Hair follicle dermal papilla cell (primary cell): ENCODE measurements around a stretch of chr1.

- CAGE, long polyA plus RNA, result no peak
These were observed 129.8 kb downstream of the ROR1 start for GRCh38 chr1:63903529-63904168.

GRCh38 chr1:64019717-64020371, 183.6 kb upstream of the UBE2U start:
- CAGE, long polyA plus RNA, result no peak

GRCh38 chr1:64469134-64469448, 838 bp upstream of the CACHD1 start:
- CAGE, long polyA plus RNA, result no peak

GRCh38 chr1:64866762-64867431, 99.5 kb downstream of the JAK1 start:
- CAGE, long polyA plus RNA, result no peak

- CAGE, long polyA plus RNA, result no peak
These were observed 72.3 kb downstream of the JAK1 start for GRCh38 chr1:64894050-64894509.

DNA sequence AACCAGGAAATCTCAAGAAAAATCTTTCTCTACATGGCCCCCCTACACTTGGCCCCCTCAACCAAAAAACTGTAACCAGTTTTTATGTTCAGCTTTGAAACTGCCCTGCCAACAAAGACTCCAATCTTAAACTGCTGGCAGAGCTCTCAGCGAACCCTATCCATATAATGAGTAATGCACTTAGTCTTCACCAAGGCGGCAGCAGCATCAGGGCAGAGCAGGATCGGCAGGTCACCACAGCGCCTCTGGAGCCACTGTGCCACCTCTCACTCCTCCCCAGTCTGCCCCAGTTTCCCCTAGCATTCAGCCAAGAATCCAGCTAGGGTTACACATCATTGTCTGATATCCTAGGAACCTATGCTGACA, 71.6 kb downstream of the JAK1 start:
- CAGE, long polyA plus RNA, result no peak

DNA sequence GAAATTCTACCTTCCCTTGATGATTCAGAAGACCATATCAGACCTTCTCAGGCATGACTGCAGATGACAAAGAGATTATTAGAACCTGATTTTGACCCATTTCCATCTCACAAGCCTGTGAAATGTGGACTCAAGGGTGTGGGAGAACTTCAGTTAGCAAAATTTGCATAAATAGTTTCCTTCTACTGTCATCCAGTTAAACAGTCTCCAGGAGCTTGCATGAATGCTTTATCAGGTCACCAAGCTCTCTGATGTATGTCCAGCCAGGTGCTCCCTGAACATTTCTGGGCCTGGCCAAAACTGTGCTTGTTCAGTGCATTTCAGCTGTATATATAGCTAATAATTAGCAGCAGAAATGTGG, 67.8 kb downstream of the JAK1 start:
- CAGE, long polyA plus RNA, result no peak

DNA sequence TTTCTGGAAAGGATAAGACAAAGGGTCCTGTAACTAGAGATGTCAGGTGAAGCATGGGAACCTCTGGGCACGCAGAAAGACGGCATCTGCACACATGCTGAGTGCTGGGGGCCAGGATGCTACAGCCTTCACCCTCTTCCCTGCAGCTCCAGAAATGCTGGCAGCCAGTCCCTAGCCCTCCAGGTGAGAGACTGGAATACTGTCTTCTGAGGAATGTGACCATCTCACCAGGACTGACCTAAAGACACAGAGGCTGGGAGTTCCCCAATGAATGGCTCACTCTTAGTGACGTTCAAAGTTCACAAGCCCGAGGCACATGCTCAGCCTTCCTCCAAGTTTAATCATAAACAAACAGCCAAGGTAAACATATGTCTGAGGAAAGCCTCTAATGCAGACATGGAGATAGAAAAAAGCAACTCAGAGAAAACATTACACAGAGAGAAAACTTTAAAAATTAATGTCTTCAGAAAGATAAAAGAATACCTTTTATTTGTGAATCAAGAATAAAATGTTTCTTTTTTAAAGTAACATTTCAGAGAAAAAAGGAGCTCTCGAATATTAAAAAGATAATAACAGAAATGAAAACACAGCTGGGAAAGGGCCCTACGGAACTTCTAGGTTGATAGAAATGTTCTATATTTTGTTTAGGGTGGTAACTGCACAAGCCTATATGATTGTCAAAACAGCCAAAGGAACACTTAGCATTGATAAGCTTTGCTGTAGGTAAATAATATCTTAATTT, 50.4 kb downstream of the JAK1 start:
- CAGE, long polyA plus RNA, result no peak

DNA sequence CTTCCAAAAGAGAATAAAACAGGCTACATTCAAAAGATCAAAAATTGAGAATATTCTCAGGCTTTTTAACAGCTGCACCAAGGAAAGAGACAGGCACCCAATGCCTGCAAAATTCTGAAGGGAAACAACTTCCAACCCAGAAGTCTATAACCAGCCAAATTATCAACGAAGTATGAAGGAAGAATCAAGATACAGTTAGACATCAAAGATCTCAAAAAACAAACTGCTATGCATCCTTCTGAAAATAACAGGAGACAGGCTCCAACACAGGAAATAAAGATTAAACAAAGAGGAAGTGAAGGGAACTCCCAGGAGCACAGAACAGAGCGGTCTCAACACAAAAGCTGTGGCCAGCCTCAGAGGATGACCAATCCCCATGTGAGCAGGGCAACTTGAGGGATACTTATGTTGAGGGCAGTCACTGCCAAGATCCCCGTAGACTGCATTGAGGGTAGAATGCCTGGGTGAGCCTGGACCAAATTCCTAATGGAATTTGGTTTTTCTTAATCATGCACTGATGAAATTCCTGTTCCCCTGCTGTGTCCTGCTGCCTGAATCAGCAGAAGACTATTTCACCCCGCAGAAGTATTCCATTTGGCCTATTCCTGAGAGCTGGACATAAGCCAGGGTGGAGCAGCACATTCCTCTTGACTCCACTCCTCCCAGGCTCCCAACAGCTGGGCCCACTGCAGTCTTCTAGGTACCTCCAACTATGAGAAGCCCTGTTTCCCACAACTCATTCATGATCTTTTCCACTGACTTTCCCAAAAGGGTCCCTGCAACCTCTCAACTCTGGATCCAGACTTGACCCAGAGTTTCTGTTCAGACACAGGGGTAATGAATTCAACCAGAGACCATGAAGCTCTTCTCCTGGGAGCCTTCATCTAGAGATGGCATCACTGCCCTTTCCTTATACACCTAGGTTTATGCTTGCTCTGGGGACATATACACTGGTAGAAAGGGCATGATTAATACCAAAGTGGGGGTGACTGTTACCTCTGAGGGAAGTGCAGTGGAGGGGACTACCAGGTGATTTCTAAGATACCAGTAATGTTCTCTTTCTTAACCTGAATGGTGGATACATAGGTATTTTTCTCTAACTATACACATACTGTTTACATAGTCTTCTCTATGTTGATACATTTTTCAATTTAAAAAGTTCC, 48.8 kb downstream of the JAK1 start:
- CAGE, long polyA plus RNA, result no peak

DNA sequence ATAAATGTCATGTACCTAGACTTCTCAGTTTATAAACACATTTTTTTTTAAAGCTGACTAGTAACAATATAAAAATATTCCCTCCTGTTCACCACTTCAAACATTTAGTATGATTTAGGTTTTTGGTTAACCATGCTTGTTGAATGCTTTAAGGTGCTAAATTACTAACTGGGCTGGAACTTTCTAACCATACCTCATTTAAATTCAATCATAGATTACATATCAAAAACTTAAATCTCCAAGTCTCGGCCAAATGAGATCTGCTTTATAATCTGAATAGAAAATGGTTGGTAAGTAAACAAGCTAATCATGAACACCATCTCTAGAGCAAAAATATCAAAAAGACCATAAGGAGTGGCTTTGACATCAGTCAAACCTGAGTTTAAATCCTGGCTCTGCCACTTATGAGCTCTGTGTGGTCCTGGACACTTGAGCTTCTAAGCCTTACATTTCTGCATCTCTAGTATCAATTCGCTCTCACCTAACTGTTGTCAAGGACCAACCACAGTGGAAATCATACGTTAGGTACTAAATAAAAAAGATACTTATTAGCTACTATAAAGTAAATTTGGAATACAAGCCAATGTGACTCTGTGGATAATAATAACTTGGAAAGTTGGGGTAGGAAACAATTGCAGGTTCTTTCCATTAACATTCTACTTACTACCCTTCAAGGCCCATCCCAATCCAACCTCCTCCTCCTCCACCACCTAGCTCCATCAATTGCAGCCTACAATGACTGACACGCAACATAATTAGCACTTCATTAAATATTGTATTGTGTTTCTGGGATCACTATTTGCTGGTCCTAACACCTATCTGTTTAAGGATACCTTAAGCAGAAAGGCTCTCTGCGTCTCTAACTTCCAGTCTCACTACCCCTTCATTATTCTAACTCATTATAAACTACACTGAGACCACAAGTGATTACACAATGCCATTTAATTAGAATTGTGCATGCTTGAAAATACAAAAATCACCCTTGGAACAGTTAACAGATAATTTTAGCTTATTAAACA, 43.6 kb downstream of the JAK1 start:
- CAGE, long polyA plus RNA, result no peak

DNA sequence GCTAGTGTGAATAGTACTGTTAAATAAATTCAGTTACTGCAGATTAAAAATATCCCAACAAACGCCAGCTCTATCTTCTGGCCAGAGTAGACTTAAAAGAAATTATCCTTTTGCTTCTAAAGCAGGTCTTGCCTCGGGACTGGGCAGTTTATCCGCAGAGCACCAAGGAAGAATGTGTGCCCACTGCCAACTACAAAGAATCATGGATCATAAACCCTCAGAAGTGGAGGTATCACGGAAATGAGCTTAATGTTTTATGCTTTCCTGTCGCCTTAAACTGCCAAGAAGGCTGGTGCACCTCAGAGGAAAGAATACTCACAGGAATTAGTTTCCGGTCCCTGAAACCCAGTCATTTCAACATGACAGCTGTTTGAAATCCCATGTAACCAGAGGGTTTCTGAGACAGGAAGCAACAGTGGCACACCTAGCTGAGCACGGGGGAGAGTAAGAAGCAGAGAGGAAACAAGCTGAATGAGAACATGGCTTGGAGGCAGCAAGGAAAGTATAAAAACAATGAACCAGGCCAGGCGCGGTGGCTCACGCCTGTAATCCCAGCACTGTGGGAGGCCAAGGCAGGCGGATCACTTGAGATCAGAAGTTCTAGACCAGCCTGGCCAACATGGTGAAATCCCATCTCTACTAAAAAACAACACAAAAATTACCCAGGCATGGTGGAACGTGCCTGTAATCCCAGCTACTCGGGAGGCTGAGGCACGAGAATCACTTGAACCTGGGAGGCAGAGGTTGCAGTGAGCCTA, 3.9 kb downstream of the JAK1 start:
- CAGE, long polyA plus RNA, result no peak

GRCh38 chr1:65049276-65049995, 83.1 kb upstream of the JAK1 start:
- CAGE, long polyA plus RNA, result no peak

GRCh38 chr1:65067622-65067991, 80.4 kb upstream of the AK4 start:
- CAGE, long polyA plus RNA, result no peak

GRCh38 chr1:65164856-65165097, 16.8 kb downstream of the AK4 start:
- CAGE, long polyA plus RNA, result no peak

- CAGE, long polyA plus RNA, result no peak
These were observed 55.1 kb upstream of the DNAJC6 start for GRCh38 chr1:65254231-65254743.

- CAGE, long polyA plus RNA, result no peak
These were observed 1.5 kb upstream of the LEPR start for GRCh38 chr1:65418804-65419569.

DNA sequence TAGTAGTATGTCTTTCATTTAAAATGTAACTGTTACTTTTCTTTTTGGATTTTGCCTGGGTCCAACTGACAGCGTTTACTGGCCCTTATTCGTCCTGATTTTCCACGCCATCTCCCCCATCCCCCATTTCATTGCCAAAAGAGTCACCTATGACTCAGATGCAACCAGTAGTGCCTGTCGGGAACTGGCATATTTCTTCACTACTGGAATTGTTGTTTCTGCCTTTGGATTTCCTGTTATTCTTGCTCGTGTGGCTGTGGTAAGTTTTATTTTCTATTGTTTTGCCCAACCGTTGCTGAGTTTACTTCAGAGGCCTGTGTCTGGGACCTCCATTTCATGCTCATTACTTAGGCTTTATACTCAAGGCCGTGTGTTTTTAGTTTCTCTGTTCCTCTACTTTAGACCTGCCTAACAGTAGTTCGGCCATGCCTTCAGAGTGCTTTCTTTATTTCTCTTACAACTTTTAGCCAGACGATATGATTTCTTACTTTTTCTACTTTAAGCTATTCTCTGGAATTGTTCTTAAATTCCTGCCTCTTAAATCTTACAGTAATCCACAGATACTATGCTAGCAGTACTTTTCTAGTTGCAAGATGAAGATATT, 9.4 kb downstream of the LEPR start:
- CAGE, long polyA plus RNA, result no peak

GRCh38 chr1:65472125-65472669, 51.7 kb downstream of the LEPR start:
- CAGE, long polyA plus RNA, result no peak

- CAGE, long polyA plus RNA, result no peak
These were observed 266.3 kb upstream of the SGIP1 start for GRCh38 chr1:66267529-66268221.

DNA sequence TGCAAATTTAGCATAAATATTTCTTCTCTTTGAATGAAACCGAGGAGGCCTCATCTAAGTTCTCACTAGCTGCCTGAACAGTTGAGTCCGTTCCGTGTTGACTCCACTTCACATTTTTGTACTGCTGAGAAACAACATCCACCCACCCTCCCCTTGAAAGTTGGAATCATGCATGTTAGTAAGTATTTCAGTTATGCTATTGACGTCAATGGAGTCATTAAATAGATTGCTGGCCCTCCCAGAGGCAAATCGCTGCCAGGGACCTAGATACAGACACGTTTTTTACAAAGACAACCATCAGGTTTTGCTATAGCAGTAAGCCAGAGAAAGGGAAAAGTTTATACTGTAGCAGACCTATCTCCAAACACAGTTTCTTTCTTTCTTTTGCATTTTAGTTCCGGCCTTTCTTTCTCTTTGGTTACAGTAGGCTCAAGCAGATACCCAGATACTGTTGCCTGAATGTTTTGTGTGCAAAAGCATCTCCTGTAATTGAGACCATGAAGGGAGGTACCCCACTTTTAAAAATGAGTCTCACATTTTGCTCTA, 262.6 kb upstream of the SGIP1 start:
- CAGE, long polyA plus RNA, result no peak